Ovary (tissue), 7 donors: ENCODE results near the genes EXOSC6, AARS1 and TLE7.

- PRO-cap, 7 experiments: peak in 7 of 7 experiments; most common minus-strand start chr16:70251940 (in 5)
- RAMPAGE, long total RNA, 2 experiments: no peak in any of the 2 experiments
Observed at GRCh38 chr16:70251836-70252286, at the start of gene EXOSC6. Gene EXOSC6 (minus strand): TSS chr16:70251940.

DNA sequence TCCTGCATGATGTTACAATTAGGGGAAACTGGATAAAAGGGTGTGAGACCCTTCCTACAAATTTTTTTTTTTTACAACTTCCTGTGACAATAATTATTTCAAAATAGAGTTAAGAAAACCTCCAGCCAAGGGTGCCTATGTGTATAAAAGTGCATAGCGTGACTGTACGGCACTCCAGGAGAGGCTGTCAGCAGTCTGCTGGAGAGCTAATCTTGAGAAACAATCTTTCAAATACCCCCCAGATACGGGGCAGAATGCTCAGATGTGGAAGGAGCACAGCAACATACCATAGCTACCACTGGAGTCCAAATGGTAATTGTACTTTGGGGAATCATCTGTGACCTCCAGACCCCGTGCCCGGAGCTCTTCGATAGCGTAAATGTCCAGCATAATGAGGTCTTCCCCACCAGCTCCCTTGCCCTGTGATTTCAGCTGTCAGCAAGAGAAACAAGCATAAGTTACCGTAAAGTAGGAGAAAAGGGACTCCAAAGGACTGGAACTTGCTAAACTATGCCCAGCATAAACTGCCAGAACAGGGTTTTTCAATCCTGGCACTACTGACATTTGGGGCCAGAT lies 13.0 kb upstream of the EXOSC6 start:
- PRO-cap, 7 experiments: no peak in any of the 7 experiments
- RAMPAGE, long total RNA, 2 experiments: no peak in any of the 2 experiments

- PRO-cap, 7 experiments: peak in 7 of 7 experiments; most common plus-strand start chr16:70289692 (in 4); most common minus-strand start chr16:70289506 (in 4)
- RAMPAGE, long total RNA, 2 experiments: start-site peak on the minus strand in 2 of 2 experiments, at chr16:70289452-70289532 at its widest, 71 to 361 reads per replicate
Observed at GRCh38 chr16:70289351-70290304, at the start of gene AARS1. Gene AARS1 (minus strand): TSS chr16:70289506.

- PRO-cap, 7 experiments: peak in 1 of 7 experiments; most common plus-strand start chr16:70347298 (in 1); most common minus-strand start chr16:70347164 (in 1)
- RAMPAGE, long total RNA, 2 experiments: no peak in any of the 2 experiments
Observed at GRCh38 chr16:70347067-70347748, 505 bp downstream of the DDX19A start.

DNA sequence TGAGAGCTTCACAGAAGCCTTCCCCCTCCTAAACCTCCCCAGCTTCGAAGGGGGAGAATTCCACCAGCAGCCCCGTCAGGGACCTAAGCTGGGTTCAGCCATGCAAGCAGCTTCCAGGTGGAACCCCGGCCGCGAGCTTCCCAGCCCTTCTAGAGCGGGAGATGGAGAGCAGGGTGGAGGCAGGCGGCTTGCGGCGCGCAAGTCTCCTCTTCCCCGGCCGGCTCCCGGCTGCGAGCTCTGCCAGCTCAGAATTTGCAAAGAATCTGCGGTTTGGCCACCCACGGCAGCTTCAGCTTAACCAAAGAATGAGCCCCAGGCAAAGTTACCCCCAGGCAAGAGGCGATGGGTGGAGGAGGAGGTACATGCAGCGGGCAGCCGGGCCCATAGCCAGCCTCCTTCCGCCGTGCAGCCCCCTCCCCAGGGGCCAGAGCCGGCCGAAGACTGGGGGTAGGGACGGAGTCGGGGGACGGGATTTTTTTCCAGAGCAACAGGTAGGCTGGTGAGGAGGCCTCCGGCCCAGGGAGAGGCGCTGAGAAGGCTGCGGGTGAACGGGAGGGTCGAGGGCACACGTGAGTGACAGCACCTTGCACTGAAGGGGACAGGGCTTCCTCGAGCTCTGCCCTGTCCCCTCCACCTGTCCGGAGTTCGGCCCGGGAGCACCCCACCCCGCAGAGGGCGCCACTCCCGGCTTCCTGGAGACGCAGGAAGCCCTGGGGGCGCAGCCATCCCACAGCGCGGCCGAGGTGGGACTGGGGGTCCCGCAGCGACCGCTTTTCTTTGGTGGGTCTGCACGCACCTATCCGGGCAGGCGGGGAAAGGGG lies 33.9 kb downstream of the DDX19A start:
- PRO-cap, 7 experiments: peak in 3 of 7 experiments; most common plus-strand start position 725 of the sequence (in 3); most common minus-strand start position 647 of the sequence (in 2)
- RAMPAGE, long total RNA, 2 experiments: no peak in any of the 2 experiments

- PRO-cap, 7 experiments: peak in 7 of 7 experiments; most common plus-strand start chr16:70381580 (in 7); most common minus-strand start chr16:70381351 (in 7)
- RAMPAGE, long total RNA, 2 experiments: no peak in any of the 2 experiments
Observed at GRCh38 chr16:70381222-70381901, 34.7 kb downstream of the DDX19A start.

DNA sequence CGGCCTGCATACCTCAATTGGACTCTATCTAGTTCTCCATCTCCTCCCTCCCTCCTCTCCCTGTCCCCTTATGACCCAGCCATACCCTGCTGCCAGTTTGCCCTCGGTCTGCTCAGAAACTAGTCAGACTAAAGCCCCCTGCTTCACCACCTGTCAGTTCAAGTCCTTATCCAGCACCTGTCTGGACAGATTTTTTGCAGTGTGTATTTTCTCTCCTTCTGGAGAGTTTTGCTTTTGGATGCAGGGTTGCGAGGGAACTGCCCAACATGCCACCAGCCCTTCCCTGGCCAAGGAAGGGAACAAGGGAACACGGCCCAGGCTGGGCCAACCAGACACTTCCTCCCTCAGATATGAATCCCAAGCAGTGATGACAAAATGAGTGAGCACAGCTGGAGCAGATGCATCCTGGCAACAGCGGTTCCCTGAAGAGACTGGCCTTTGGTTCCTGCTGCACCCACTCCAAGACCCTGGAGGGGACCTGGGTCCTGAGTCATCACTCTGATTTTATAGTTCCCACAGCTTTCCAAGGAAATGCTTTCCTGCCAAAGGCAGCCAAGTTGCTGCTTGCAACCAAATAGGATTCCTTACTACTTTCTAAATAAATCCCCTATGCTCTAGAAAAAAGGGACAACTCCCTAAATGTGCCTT lies 5.5 kb downstream of the ST3GAL2 start:
- PRO-cap, 7 experiments: peak in 1 of 7 experiments; most common minus-strand start position 433 of the sequence (in 1)
- RAMPAGE, long total RNA, 2 experiments: no peak in any of the 2 experiments

GRCh38 chr16:70673851-70674653 lies 11.8 kb downstream of the MTSS2 start:
- PRO-cap, 7 experiments: no peak in any of the 7 experiments
- RAMPAGE, long total RNA, 2 experiments: no peak in any of the 2 experiments

- PRO-cap, 7 experiments: no peak in any of the 7 experiments
- RAMPAGE, long total RNA, 2 experiments: no peak in any of the 2 experiments
Observed at GRCh38 chr16:70680668-70681137, 5.2 kb downstream of the MTSS2 start.

GRCh38 chr16:70693068-70693657 lies 7.3 kb upstream of the MTSS2 start:
- PRO-cap, 7 experiments: peak in 5 of 7 experiments; most common plus-strand start chr16:70693443 (in 4); most common minus-strand start chr16:70693279 (in 2)
- RAMPAGE, long total RNA, 2 experiments: no peak in any of the 2 experiments

GRCh38 chr16:70696655-70697844 lies 11.2 kb upstream of the MTSS2 start:
- PRO-cap, 7 experiments: no peak in any of the 7 experiments
- RAMPAGE, long total RNA, 2 experiments: no peak in any of the 2 experiments

DNA sequence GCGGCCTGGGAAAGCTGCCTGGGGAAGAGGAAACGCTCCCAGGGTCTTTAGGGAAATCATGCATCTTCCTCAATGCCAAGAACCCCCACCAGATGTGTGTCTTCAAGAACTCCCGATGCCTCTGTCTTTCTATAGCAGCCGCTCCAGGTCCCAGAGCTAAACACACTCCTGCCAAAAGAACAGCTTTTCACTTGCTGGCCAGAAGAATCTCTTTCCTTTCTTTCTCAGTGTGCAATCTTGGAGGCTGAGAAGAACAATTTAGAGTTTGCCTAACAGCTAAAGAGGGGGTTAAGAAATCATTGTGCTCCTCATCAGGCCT lies 41.1 kb upstream of the MTSS2 start:
- PRO-cap, 7 experiments: no peak in any of the 7 experiments
- RAMPAGE, long total RNA, 2 experiments: no peak in any of the 2 experiments

DNA sequence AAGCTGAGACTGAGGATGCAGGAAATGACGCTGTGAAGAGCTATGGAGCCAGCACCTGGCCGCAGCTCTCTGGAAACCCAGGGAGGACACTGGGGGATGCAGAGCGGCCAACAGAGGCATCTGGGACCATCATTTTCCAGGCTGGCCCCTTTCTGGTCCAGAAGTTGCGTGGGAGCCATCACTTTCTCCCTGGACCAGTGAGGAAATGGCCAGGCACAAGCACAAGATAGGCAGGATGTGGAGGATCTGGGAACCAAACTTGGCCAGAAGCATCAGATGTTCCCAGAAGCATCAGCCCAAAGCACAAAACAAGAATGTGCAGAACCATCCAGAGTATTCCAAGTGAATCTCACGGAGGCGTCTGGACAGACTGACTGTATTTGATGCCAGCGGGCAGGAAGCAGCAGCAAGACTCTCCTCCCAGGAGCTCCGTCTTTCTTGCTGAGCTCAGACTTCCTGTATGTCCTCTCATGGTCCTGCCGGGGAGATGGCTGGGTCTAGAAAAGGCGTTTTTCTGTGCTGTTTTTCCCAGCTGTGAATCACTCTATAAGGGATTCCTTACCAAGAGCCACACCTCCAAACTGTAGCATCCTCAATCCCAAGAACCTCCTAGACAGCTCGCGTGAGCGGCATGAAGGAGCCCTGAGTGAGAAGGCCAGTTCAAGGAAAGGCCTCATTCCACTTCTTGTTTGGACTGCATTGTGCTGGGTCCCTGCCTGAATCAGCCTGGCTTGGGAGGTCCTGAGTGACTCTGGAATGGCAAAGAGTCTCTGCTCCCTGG lies 49.4 kb upstream of the MTSS2 start:
- PRO-cap, 7 experiments: peak in 1 of 7 experiments; most common plus-strand start position 377 of the sequence (in 1); most common minus-strand start position 372 of the sequence (in 1)
- RAMPAGE, long total RNA, 2 experiments: no peak in any of the 2 experiments

- PRO-cap, 7 experiments: peak in 2 of 7 experiments; most common plus-strand start chr16:70751211 (in 2); most common minus-strand start chr16:70750880 (in 1)
- RAMPAGE, long total RNA, 2 experiments: no peak in any of the 2 experiments
Observed at GRCh38 chr16:70750762-70751470, 50.0 kb downstream of the VAC14 start.

- PRO-cap, 7 experiments: no peak in any of the 7 experiments
- RAMPAGE, long total RNA, 2 experiments: no peak in any of the 2 experiments
Observed at GRCh38 chr16:71441943-71442193, at the start of gene TLE7. Gene TLE7 (minus strand): TSS chr16:71442054.

- PRO-cap, 7 experiments: no peak in any of the 7 experiments
- RAMPAGE, long total RNA, 2 experiments: no peak in any of the 2 experiments
Observed at GRCh38 chr16:71590437-71591122, 13.7 kb upstream of the TAT start.

DNA sequence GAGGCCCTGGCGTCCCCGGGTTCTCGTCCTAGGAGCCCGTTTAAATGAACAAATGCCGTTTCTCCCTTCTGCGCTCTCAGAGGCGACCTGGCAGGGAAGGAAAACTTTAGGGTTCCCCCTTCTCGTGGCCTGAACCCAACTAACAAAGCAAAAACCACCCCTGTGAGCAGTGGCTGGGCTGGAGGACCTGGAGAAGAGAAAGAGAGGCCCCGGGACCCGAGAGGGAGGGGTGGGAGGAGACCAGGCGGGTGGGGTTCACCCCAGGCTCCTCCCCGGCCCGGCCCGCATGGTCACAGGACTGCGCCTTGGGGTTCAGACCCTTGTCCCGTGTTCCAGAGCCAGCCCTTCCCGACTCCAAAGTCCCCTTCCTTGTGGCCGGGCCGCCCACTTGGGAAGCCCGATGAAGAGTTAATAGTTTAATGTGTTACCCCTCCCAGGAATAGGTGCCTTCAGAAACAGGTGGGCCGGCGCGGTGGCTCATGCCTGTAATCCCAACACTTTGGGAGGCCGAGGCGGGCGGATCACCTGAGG lies 841 bp downstream of the MARVELD3 start:
- PRO-cap, 7 experiments: peak in 3 of 7 experiments; most common plus-strand start position 287 of the sequence (in 1); most common minus-strand start position 195 of the sequence (in 3)
- RAMPAGE, long total RNA, 2 experiments: no peak in any of the 2 experiments

- PRO-cap, 7 experiments: no peak in any of the 7 experiments
- RAMPAGE, long total RNA, 2 experiments: no peak in any of the 2 experiments
Observed at GRCh38 chr16:71647358-71647980, 21.5 kb downstream of the MARVELD3 start.

- PRO-cap, 7 experiments: no peak in any of the 7 experiments
- RAMPAGE, long total RNA, 2 experiments: no peak in any of the 2 experiments
Observed at GRCh38 chr16:71684250-71684767, 40.2 kb downstream of the PHLPP2 start.

GRCh38 chr16:71722565-71723416 lies 1.7 kb downstream of the PHLPP2 start:
- PRO-cap, 7 experiments: peak in 7 of 7 experiments; most common plus-strand start chr16:71723135 (in 5); most common minus-strand start chr16:71723066 (in 1)
- RAMPAGE, long total RNA, 2 experiments: no peak in any of the 2 experiments